Subcutaneous preadipocyte (primary cell): ENCODE data around the gene ALG6.

DNA sequence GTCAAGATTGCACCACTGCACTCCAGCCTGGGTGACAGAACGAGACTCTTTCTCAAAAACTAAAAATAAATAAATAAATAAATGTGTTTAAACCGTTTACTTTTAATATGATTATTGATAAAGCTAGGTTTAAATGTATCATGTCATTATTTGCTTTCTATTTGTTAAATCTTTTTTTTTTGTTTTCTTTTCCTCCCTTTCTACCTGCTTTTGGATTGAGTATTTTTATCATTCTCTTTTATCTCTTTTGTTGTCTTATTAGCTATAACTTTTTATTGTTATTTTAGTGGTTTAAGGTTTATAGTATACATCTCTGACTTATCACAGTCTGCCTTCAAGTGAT, 31.1 kb downstream of the ATG4C start:
- CAGE, long polyA plus RNA, result no peak

GRCh38 chr1:63367128-63368213, at the start of gene ALG6:
TSS of gene ALG6 (plus strand) at chr1:63367627.
- CAGE, long polyA plus RNA, result start-site peak on the plus strand at chr1:63367607-63367669, 57 and 28 reads in 2 replicates

- CAGE, long polyA plus RNA, result no peak
These were observed 8.8 kb downstream of the ROR1 start for GRCh38 chr1:63782363-63783327.

GRCh38 chr1:64341081-64341624, 128.8 kb upstream of the CACHD1 start:
- CAGE, long polyA plus RNA, result no peak

GRCh38 chr1:64512410-64512817, 42.5 kb downstream of the CACHD1 start:
- CAGE, long polyA plus RNA, result no peak

- CAGE, long polyA plus RNA, result no peak
These were observed 94.0 kb downstream of the JAK1 start for GRCh38 chr1:64872031-64873028.

GRCh38 chr1:64878824-64879281, 87.5 kb downstream of the JAK1 start:
- CAGE, long polyA plus RNA, result no peak

DNA sequence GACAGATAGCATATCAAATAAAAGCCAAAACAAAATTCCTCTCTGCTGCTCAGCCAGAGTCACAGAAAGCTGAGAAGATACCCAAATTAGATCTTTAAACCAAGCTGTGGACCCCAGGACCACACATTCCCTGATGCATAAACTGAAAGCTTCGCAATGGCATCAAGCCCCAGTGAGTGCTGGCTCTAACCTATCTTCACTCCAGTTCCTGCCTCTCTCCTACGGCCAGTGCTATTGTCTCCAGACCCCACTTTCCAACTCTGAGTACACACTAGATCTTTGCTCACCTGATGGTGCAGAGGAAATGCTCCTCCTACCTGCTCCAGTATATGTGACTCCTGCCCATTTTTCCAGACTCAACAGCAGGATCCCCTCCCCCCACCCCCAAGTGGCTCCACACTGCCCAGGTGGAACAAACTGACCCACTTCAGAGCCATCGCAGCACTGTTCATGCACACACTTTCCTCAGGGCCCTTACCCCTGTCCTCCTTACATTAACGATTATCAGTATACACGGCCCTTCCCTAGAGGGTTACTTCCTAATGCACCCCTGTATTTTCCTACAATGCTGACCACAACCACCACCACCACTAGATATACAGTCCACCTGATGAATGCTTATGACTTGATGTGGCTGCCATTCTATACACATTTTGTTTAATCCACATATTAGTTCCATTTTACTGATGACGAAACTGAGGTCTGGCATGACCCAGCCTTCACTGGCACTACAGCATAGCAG, 40.2 kb downstream of the JAK1 start:
- CAGE, long polyA plus RNA, result no peak

- CAGE, long polyA plus RNA, result no peak
These were observed 10.0 kb downstream of the JAK1 start for GRCh38 chr1:64956122-64957052.

DNA sequence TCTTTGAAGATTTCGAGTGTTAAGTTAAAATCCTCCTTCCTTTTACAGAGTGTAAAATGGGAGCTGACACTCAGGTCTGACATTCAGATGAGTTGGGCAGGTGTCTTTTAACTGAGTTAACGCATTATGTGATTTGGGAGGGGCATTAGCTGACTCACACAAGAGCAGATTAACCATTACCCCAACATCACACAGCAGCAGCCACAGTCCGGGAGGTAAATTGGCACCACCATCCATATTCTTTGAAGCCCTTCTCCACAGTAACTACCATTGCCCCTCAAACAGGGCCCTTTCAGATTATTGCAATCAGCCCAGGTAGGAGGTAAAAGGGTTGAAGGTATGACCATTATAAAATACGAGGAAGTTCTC, 15.8 kb upstream of the JAK1 start:
- CAGE, long polyA plus RNA, result no peak

- CAGE, long polyA plus RNA, result no peak
These were observed 43.8 kb upstream of the JAK1 start for GRCh38 chr1:65009882-65010721.

DNA sequence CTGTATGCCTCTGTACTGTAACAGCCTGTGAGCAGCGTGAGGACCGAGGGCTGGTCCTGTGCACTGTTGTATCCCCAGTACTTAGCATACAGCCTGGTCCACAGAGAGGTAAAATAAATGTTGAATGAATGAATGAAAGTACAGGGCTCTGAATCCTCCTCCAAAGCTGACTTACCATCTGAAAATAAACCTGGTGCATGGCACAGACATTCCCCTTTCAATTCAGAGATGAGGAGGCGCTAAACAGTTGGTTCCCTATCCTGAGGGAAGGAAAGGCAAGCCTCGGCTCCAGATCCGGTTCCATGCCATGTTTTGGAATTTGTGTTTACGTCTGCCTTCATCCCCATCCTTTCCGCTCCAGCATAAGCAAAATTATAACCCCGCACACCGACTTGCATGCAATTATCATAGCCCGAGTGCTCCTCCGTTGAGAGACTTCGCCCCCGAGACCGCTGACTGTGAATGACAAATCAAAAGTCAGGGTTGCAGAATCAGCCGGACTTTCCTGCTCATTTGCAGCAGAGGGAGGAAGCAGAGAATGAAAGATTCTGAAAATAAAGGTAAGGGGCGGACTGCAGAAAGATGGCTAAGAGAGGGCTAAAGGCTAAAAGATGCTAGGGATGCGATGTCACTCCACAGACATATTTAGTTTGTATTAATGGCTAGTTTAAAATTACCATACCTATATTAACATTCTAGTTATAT, 44.8 kb upstream of the DNAJC6 start:
- CAGE, long polyA plus RNA, result no peak

- CAGE, long polyA plus RNA, result no peak
These were observed 16.3 kb upstream of the DNAJC6 start for GRCh38 chr1:65292992-65293481.

- CAGE, long polyA plus RNA, result no peak
These were observed 4.6 kb upstream of the LEPR start for GRCh38 chr1:65415760-65416307.

DNA sequence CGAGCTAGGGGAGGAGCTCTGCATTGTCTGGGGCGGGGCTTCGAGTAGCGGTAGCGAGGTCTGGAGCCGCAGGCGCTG, 308 bp upstream of the LEPR start:
- CAGE, long polyA plus RNA, result no peak

DNA sequence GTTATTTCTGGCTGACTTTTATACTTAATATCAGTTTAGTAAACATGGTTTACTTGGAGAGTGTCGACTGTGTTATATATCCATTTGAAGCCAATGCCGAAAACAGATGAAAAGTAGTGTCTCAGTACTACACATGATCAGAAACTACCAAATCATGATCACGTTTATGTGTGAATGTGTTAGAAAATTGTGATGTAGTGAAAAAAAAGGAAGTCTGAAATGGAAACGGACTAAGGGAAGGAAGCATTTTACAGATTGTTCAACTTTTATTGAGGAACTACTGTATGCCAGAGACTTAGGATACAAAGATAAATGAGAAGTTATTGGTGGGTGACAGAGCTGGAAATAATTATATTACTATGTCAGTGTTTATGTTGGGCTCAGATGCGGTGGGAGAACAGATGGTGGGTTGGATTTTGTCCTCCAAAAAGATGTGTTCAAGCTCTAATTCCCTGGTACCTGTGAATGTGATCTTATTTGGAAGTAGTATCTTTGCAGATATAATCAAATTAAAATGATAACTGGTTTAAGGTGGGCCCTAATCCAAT, 1.3 kb downstream of the LEPR start:
- CAGE, long polyA plus RNA, result no peak

- CAGE, long polyA plus RNA, result no peak
These were observed 3.3 kb downstream of the LEPR start for GRCh38 chr1:65423599-65424282.

DNA sequence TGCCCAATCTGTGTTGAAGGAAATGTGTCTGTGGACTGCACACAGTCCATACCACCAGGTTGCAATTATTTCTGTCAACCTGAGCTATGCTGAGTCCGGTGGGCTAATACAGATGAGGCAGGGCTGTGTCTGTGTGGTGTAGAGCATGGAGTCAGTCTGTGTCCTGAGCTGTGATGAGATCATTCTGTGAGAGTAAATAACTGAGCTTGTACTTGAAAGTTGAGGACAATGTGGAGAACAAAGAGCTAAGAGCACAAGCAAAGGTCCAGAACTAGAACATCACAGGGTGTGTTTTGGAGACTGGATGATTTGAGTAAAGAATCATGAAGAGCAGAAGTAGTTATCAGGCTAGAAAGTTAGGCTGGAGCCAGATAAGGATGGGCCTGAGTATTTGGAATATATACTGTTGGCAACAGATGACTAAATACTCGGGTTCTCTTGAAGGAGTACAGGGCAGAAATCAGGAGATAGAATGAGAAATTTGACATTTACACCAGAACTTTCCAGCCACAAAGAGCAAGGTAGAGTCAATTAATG, 48.7 kb downstream of the LEPR start:
- CAGE, long polyA plus RNA, result no peak

DNA sequence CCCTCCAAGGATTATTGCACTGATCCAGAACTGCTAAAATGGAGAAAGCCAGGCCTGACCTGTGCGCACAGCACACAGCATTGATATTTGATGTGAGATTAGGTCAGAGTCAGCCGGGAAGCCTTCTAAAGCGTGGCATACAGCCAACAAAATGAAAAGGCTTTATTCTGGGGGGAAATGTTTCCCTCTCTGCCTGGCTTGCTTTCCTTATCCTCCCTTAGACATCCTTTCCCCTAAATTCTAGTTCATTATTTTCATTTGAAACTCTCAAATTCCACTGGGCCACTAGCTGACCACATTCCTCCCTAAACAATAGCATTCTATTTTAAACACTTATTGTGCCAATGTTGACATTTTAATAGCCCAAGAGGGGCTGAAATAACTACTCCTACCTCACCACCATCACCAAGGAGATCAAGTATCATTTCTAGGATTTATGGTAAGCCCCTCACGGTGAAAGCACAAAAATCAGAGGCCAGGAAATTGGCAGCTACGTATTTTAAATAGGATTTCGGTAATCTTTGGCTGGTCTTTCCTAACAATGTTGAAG, 49.5 kb downstream of the LEPR start:
- CAGE, long polyA plus RNA, result no peak

DNA sequence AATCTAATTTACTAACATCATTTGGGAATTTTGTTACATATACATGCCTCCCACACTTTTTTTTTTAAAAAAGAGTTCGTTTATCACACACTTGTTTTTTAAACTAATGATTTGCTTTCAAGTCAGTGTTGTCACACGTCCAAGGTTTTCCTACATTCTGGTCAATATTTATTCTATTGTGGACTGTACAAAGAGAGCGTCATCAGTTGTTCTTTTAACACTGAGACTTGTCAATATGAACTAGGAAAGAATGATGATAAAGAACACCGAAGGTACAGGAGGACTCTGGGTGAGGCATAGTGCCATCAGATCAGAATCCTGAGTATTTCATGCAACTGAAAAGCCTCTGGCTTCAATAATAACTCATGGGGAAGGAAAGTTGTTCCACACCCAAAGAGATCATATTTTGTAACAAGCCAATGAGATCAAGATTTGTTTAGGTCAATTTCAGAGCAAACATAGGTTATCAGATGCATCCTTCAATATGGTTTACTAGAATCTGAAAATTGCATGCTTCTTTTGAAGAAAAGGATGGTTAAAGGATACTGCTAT, 63.9 kb downstream of the LEPR start:
- CAGE, long polyA plus RNA, result no peak